Metastatic Liver Carcinoma in the Lung (tissue), 2 donors: ENCODE measurements around the genes HOXD12, NFE2L2, AGPS and TTC30A.

- PRO-cap, 2 experiments = no peak in any of the 2 experiments
These were observed 80.0 kb upstream of the CHRNA1 start for GRCh38 chr2:174844185-174844732.

GRCh38 chr2:175168461-175169145, 600 bp upstream of the ATF2 start:
- PRO-cap, 2 experiments = peak in 2 of 2 experiments; most common plus-strand start chr2:175168505 (in 1)

GRCh38 chr2:176099250-176100309, at the start of gene HOXD12:
HOXD12 (plus strand) TSS chr2:176099795.
- PRO-cap, 2 experiments = no peak in any of the 2 experiments

GRCh38 chr2:176107485-176107984, 455 bp downstream of the HOXD11 start:
- PRO-cap, 2 experiments = no peak in any of the 2 experiments

DNA sequence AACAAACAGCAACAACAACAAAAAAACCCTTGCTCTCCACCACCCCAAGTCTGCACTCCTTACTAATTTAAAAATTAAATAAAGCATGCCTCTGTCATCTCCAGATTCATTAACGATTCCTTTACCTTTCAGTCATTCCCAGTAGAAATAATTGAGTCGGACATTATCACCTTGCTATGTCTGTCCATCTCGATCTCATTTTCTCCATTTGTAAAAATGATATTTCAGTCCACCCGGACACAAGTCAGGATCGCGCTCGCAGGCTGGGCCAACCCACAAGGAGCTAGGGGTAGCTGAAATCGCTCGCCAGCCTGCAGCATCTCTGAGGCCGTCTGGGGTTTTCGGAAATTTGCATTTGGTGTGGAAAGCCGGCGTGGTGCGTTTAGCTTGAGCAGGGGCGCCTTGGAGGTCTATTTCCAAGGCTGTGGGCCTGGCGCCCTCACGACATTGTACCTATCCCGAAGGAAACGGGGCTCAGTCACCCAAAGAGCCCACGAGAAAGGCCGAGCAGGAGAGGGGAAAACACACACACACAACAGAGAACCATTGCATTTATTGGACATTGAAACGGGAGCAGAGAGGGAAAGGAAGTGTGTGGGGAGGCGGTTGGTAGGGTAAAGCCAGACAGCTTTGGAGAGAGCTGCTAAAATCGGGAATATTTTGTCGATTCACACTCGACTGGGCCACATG, 1.4 kb upstream of the HOXD8 start:
- PRO-cap, 2 experiments = no peak in any of the 2 experiments

- PRO-cap, 2 experiments = no peak in any of the 2 experiments
These were observed 3.0 kb downstream of the HOXD8 start for GRCh38 chr2:176132282-176133098.

DNA sequence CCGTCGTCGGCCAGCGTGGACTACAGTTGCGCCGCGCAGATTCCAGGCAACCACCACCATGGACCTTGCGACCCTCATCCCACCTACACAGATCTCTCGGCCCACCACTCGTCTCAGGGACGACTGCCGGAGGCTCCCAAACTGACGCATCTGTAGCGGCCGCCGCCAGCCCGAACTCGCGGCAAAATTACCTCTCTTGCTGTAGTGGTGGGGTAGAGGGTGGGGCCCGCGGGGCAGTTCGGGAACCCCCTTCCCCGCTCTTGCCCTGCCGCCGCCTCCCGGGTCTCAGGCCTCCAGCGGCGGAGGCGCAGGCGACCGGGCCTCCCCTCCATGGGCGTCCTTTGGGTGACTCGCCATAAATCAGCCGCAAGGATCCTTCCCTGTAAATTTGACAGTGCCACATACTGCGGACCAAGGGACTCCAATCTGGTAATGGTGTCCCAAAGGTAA, 15.0 kb downstream of the HOXD3 start:
- PRO-cap, 2 experiments = no peak in any of the 2 experiments

DNA sequence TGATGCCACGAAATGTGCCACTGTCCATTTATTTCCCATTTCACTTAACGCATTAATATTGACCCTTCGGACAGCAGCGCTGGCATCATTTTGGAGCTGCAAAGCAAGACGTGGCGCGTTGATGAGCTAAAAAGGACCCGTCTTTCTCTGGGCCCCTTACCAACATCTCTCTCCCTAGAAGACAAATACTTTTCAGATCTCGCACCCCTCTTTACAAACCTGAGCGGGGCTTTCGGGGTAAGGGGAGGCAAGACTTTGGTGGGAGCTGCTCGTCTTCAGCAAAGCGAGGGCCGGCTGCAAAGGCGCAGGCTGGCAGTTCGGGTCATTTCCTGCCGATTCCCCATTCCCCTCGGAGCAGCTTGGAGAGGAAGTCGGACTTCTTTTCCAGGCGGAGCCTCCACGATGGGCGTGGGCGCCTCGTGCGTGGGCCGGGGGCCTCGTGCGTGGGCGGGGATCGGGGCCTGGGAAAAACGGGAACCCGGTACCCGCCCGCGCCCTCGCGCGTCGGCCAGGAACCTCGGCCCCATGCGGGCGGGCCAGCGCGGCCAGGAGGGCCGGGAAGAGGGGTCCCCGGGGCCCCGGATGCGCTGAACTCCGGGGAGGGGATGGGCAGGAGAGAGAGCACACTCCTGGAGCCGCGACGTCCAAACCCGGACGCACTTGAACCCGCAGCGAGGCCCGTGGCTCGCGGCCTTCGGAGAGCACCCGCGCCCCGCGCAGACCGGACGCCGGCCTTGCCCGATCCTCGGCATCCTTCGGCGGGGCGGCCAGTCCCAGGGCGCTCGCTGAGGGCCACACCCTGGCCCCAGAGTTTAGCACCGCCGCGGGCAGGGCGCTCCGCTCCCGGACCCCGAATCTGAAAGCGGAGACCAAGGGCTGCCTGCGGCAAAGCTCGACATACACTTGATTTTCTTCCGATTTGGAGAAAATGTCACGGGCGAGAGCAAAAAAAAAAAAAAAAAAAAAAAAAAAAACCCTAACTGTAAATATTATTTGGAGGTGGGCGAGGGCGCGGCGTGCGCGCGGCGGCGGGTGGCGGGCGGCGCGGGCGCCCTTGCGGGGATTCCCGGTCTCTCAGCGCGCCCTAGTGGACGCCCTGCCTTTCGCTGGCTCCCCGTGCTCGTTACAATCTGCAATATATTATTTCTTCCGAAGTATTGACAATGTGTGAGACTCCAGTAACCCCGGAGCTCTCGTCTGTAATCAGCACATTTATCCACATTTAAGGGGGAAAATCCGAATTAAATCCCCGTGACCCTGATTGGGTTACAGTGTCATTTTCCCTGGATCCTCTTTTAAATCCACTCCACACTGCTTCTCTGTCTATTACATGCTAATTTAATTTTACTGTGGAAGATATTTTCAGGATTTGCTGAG, 368.5 kb downstream of the MTX2 start:
- PRO-cap, 2 experiments = no peak in any of the 2 experiments

- PRO-cap, 2 experiments = no peak in any of the 2 experiments
These were observed 406.6 kb upstream of the HNRNPA3 start for GRCh38 chr2:176805922-176806375.

DNA sequence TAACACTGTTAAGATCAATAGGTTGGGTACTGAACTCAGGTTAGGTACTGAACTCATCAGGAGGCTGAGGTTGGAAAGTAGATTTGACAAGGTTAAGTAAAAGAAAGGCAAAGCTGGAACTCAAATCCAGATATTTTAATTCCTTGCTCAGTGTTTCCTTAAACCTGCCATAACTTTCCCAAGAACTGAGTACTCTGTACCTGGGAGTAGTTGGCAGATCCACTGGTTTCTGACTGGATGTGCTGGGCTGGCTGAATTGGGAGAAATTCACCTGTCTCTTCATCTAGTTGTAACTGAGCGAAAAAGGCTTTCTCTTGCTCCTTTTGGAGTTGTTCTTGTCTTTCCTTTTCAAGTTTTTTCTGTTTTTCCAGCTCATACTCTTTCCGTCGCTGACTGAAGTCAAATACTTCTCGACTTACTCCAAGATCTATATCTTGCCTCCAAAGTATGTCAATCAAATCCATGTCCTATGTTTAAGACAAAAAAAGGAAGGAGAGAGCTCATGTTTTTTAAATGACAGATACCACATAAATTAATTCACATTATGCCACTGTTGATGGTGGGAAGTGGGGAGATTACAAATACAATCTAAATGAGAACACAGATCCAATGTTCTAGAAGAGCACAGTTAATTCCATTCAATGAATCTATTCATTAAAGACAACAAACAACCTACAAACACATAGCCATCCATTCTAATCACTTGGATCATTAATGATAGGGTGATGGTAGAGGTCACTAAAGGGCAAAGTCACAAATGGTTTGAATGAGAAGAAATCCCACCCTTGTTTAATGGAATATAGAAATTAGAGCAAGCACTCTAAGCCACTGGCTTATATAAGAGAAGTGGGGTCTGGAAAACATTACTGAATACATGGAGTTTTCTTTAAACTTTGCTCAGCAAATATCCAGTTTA, 21.5 kb downstream of the HNRNPA3 start:
- PRO-cap, 2 experiments = no peak in any of the 2 experiments

DNA sequence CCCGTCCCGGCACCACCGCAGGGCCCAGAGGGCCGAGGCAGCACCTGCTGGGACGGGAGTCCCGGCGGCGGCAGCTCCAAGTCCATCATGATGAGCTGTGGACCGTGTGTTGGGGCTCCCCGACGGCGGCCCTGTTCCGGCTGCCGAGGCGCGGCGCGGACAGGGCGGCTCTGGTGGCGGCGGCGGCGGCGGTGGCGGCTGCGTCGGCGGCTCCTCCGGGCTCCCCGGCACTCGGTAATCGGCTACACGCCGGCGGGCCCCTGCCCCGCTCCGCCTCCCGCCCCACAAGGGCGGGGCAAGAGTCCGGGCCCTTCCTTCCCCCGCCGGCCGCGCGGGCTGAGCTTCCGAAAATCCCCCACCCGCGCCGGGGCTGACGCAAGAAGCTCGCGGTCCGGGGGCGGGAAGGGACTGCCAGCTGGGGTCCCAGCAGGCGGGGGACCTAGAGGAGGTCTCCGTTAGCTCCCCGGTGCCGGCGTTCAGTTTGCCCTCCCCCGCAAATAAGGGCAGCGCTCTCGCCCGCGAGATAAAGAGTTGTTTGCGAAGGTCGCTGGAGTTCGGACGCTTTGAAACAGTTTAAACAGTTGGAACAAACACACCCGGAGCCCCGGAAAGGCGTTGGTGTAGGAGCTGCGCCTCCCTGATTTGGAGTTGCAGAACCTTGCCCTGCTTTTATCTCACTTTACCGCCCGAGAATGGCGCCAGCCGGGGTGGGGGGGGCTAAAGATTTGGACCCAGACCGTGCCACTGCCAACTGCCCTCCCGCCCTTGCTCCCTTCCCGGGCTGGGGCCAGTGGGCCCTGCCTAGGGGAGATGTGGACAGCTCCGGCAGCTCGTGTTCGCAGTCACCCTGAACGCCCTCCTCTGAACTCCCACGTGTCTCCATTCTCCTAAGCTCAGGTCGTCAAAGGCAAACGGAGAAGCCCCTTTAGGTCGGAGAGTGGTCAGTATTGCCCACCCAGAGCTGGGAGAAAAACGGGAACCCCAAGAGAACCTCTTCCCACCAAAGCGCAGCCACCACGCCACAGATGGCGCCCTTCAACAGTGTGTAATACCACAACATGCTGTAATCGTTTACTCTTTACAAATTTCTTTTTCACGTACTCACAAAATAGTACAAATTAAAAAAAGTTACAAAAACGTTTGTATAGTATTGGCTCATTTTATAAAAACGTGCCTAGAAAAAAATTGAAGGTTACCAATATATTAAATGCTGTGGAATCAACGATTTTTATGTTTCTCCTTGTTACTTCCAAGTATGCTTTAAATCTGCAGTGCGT, at the start of gene NFE2L2:
Gene NFE2L2 (minus strand): TSS at position 240 of the 1,277 bp plus-strand sequence.
- PRO-cap, 2 experiments = peak in 2 of 2 experiments; most common plus-strand start position 378 of the sequence (in 2); most common minus-strand start position 236 of the sequence (in 2)

- PRO-cap, 2 experiments = no peak in any of the 2 experiments
These were observed 1.3 kb upstream of the NFE2L2 start for GRCh38 chr2:177265765-177266225.

DNA sequence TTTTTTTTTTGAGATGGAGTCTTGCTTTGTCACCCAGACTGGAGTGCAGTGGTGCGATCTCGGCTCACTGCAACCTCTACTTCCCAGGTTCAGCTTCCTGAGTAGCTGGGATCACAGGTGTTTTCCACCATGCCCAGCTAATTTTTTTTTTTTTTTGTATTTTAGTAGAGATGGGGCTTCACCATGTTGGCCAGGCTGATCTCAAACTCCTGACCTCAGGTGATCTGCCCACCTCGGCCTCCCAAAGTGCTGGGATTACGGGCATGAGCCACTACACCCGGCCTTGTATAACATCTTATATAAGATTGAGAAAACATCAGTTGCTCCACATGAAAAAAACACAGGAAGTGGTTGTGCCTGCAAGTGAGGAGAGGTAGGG, 45.3 kb upstream of the NFE2L2 start:
- PRO-cap, 2 experiments = no peak in any of the 2 experiments

GRCh38 chr2:177392247-177393323, at the start of gene AGPS:
AGPS (plus strand) TSS chr2:177392773.
- PRO-cap, 2 experiments = peak in 2 of 2 experiments; most common plus-strand start chr2:177392776 (in 1); most common minus-strand start chr2:177392679 (in 1)

DNA sequence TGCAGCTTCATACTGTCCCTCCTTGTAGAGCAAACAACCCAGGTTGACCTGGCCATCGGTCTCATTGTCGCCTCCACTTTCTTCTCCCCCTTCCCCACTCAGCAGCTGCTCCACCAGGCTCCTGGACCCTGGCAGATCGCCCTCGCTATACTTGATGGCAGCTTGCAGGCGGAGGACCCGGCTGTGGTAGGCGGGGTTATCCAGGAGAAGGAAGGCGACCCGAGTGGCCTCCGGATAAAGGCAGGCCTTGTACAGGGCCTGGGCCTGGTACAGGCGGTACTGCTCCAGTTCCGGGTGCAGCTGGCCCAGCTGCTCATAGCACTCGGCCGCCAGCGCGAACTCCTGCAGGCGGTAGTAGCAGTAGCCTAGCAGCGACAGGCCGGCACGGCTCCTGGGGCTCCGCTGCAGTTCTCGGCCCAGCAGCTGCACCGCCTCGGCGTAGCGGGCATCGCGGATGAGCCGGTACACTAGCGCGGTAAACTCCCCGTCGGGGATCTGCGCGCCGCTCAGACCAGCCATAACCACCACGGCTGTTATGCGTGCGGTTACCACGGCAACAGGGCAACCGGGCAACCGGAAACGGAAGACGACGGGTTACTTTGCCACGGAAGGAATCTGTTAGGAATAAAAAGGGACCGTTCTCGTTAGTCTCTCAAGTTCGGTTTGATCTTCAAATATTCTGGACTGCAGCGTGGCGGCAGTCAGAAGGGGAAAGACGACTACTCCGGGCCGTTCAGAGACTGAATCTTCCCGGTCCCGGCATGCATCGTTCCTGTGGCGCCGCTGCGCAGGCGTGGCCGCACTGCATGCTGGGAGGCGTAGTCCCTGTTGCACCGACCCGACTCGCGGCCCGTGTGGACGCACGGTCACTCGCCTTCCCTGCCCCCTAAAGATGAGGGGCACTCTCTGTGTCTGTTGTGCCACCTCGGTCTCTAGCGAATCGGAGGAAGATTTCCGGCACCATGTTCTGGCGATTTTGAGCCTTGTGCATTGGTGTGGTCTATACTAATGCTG, at the start of gene TTC30A:
Gene TTC30A (minus strand): TSS at position 560 of the 1,014 bp plus-strand sequence.
- PRO-cap, 2 experiments = peak in 2 of 2 experiments; most common plus-strand start position 833 of the sequence (in 2); most common minus-strand start position 532 of the sequence (in 2)

- PRO-cap, 2 experiments = no peak in any of the 2 experiments
These were observed 61.3 kb upstream of the TTC30A start for GRCh38 chr2:177679875-177680192.

GRCh38 chr2:178271803-178272354, 77.6 kb downstream of the OSBPL6 start:
- PRO-cap, 2 experiments = no peak in any of the 2 experiments

- PRO-cap, 2 experiments = no peak in any of the 2 experiments
These were observed 13.3 kb downstream of the PRKRA start for GRCh38 chr2:178437507-178438215.

DNA sequence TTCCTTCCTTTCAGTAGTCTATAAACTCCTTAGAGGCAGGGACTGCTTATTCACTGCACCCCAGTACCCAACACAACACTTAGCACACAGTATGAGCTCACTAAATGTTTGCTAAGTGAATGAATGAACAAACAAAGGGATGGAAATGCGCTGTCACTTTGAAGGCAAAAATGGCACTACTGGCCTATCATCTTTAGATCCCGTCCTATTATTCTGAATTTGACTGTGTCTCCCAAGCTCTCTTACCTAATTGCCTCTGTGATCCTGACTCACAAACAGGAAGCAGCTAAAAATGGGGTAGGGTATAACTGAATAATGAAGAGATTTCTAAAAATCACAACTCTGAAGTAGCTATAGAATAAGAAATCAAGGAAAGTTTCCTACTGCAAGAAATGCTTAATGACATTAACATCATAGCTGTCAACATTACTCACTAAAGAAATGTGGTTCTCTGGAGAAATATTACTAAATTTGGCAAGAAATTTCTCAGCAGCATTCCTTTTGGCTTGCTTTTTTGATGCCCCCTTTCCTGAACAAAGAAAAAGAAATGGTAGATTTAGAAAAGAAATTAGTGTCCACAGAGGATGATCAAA, 9.7 kb downstream of the PRKRA start:
- PRO-cap, 2 experiments = no peak in any of the 2 experiments

GRCh38 chr2:178477700-178478166, 667 bp downstream of the FKBP7 start:
- PRO-cap, 2 experiments = no peak in any of the 2 experiments